Measurements from ENCODE around the genes ZNF469, CYBA and PABPN1L.

DNA sequence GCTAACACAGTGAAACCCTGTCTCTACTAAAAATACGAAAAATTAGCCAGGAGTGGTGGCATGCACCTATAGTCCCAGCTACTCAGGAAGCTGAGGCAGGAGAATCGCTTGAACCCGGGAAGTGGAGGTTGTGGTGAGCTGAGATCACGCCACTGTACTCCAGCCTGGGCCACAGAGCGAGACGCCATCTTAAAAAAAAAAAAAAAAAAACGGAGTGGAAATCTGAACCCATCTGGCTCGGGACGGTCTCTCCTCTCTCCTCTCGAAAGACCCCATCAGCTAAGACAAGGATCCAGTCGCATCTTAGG, 394 bp downstream of the CA5A start:
- RRBS = no CpG with 5 or more reads among the region's 11 CpGs
CAGE:
- cytosol, long polyA plus RNA = no peak
- long polyA plus RNA = no peak
- nucleus, long polyA plus RNA = no peak

DNA sequence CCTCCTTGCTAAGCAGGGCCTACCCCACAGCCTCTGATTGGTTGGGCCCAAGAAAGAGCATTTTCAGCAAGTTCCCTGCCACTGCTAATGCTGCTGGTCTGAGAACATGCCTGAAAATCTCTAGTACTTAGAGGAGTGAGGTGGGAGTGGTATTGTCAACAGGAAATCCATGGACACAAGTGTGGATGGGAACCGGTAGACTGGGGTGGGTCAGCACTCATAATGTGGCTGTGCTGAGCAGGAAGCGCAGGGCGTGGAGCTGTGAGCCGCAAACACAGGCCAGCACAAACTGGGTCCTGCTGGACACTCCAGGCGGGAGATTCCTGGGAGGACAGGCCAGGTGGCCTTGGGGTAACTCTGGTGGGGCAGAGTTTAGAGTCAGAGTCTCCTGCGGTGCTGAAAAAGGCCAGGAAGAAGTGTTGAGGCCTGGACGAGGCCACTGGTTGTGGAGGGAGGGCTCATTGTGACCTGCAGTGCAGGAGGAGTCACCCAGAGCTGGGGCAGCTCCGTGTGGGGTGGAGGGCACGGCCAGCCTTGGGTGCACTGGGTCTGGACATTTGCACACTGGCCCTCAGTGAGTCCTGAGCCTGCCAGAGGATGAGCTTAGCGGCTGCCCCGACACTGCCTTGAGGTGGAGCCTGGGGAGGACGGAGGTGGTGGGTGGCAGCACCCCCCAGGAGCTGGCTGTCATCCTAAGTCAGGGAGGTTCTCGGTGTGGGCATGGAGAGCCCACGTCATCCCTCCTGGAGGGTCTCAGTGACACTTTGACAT, 62.7 kb downstream of the BANP start:
- RRBS = no CpG with 5 or more reads among the region's 14 CpGs
CAGE:
- cytosol, long polyA plus RNA = no peak
- long polyA plus RNA = no peak
- nucleus, long polyA plus RNA = no peak

DNA sequence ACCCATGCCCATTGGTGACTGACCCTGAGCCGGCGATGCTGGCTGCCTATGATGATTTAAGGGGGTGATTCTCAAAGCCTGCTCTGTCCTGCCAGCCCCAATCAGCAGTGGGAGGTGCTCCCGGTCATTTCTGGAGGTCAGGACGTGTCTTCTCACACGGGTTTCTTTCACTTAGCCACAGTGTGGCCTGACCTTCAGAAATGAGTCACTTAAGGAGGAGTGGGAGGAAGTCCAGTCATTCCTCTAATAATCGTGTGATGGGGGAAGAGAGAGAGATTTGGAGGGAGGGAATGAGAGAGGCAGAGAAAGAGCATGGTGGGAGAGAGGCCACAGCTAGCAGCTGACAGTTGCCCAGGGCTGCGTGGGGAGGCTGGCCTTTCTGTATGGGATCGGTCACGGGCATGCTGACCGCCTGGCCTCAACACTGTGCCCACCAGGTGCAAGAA, 142.7 kb upstream of the ZNF469 start:
- RRBS = no CpG with 5 or more reads among the region's 10 CpGs
CAGE:
- cytosol, long polyA plus RNA = no peak
- long polyA plus RNA = no peak
- nucleus, long polyA plus RNA = no peak

- RRBS = 1% methylated on average over 25 of the region's 59 CpGs
CAGE:
- cytosol, long polyA plus RNA = no peak
- long polyA plus RNA = no peak
- nucleus, long polyA plus RNA = start-site peak on the plus strand at chr16:88383153-88383196, 25 and 34 reads in 2 replicates
Measured at GRCh38 chr16:88382726-88383271, at the start of gene ZNF469. Gene ZNF469, plus strand, starts transcription at chr16:88382959.

- RRBS = no CpG with 5 or more reads among the region's 16 CpGs
CAGE:
- cytosol, long polyA plus RNA = no peak
- long polyA plus RNA = no peak
- nucleus, long polyA plus RNA = no peak
Measured at GRCh38 chr16:88467315-88467776, 14.3 kb downstream of the ZFPM1 start.

DNA sequence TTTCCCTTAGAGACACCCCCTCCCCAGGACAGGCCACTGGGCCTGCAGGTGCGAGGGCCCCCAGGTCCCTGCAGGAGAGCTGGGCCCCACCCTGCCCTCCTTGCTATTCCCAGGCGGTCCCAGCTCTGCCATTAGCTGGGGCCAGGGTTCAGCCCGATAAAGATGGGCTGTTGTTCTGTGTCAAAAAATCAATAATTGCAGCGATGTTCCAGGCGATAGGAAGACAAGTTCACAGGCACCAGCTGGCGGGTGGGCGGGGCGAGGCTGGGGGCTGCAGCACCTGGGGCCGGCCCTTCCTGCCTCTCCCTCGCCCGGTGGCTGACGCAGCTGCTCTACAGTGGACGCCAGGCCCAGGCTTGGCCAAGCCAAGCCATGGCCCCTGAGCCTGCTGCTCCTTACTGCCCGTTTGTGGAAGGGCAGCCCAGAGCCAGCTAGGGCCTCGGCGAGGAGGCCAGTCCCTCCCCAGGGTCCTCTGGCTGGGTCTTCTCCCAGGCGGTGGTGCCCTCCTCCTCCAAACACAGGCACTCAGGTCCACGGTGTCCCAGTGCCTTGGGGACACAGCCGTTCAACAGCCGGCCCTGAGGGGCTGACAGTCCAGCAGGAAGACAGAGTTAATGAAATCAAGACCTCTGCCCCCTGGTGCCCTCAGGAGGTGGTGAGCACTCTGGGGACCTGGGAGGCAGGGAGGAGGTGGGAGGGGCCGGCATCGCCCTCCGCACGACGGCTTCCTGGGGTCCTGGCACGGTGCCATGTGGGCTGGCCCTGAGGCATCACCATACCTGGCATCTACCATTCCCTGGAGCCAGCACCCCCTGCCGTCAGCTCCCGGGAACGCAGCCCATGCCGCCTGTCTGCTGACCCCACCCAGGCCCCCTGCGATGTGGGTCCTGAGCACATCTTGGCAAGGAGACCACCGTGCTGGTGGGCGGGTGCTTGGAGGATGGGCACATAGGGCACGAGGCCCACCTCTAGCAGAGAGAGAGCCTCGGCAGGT, 52.1 kb downstream of the ZFPM1 start:
- RRBS = no CpG with 5 or more reads among the region's 35 CpGs
CAGE:
- cytosol, long polyA plus RNA = no peak
- long polyA plus RNA = no peak
- nucleus, long polyA plus RNA = no peak

GRCh38 chr16:88528905-88529364, 41.3 kb upstream of the ZC3H18 start:
- RRBS = 89% methylated on average over 4 of the region's 23 CpGs
CAGE:
- cytosol, long polyA plus RNA = no peak
- long polyA plus RNA = no peak
- nucleus, long polyA plus RNA = no peak

DNA sequence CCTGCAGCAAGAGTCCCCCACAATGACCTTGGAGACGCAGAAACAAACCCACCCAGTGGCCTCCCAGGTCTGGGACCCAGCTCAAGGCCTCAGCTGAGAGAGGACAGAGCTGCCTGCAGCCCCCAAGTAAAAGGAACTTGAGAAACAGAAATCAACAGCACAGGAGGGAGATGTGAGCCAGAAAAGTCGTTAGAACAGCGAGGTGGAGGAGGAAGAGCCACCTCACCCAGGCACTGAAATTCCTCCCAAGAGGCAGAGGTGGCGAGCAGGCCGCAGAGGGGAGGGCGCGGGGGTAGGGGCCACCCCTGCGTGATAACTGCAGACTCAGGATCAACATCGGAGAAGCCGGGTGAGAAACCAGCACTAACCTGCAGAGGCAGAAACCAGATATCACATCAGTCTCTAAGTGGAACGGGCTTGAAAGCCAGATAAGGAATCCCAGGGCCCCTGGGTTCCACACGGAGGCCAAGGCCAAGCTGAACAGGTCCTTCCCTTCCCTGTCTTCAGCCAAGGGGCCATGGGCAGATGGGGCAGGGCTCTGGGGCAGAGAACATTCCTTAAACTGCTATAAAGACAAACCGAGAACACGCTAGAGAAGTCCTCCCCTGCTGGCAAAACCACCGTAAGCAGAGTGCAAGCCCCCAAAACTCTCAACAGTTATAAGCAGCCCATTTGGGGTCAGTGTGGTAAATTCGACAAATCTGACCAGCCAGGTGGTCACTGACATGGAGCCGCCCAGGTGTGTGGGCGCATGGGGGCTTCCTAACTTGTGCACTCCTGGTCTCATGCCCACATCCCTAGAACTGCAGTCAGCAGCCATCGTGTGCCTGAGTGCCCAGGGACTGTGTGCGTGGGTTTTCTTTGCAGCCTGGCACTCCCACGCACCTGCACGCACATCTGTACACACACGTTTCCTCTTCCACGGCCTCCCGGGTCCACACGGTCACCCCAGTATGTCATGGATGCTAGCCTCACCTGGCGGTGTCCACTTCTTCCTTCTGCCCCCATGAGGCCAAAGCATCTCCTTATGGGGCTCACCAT, 39.2 kb upstream of the ZC3H18 start:
- RRBS = no CpG with 5 or more reads among the region's 27 CpGs
CAGE:
- cytosol, long polyA plus RNA = no peak
- long polyA plus RNA = no peak
- nucleus, long polyA plus RNA = no peak

GRCh38 chr16:88646495-88647321, 4.1 kb downstream of the CYBA start:
- RRBS = 87% methylated on average over 5 of the region's 32 CpGs
CAGE:
- cytosol, long polyA plus RNA = no peak
- long polyA plus RNA = no peak
- nucleus, long polyA plus RNA = no peak

DNA sequence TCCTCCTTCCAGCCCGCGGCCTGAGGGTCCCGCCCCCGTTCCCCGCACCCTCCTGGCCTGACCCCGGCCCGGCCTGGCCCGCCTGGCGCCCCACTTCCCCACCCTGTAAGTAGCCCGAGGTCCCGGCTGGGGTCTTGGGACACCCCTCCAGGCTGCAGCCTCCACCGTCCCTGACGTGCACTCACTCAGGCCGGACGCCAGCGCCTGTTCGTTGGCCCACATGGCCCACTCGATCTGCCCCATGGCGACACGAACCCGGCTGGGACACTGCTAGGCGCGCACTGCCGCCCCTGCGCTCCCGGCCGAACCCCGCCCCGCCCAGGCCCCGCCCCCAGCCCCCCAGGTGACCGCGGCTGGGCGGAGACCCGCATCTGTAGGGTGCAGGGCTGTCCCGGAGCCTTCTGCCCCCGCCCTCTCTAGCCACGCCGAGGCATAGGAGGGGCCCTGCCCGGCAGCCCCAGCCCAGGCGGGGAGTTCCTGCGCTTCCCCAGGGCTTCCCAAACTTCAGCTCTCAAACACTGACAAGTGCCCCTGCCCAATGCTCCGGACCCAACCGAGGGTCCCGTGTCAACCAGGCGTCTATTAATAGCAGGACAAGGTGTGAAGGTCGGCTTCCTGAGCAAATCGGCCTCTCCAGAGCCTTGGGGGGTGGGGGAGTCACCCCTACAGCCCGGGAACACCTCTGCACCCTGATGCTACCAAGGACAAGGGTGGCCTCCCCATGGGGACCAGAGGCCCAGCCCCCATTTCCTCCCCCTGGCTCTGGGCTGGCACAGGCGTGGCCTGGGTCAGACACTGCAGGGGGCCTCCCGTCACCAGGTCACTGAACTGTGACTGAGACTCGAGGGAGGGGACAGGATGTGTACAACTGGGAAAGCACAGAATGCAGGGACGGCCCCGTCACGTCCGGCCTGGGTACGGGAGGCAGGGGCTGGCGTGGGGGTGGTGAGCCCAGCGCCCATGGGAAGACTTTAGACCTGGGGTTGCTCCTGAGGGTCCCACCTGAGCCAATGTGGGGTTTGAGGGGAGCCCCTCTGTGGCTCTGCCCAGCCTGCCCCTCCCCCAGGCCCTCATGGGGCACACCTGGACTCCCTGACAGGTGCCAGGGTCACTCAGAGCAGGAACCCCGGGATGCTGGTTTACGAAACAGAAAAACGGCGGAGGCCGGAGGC, at the start of gene CYBA:
CYBA (minus strand) TSS at position 283 of the 1,172 bp plus-strand sequence.
- RRBS = 13% methylated on average over 36 of the region's 63 CpGs
CAGE:
- cytosol, long polyA plus RNA = start-site peak on the minus strand centred at position 286 of the sequence, 52 bp wide, 983 and 2,293 reads in 2 replicates
- long polyA plus RNA = start-site peak on the minus strand centred at position 280 of the sequence, 50 bp wide, 984 and 1,863 reads in 2 replicates
- nucleus, long polyA plus RNA = start-site peak on the minus strand centred at position 286 of the sequence, 51 bp wide, 268 and 48 reads in 2 replicates

GRCh38 chr16:88699218-88699473, 7.1 kb downstream of the RNF166 start:
- RRBS = no CpG with 5 or more reads among the region's 10 CpGs
CAGE:
- cytosol, long polyA plus RNA = no peak
- long polyA plus RNA = no peak
- nucleus, long polyA plus RNA = no peak

GRCh38 chr16:88700804-88701481, 5.3 kb downstream of the RNF166 start:
- RRBS = 18% methylated on average over 17 of the region's 35 CpGs
CAGE:
- cytosol, long polyA plus RNA = no peak
- long polyA plus RNA = no peak
- nucleus, long polyA plus RNA = no peak

- RRBS = 93% methylated on average over 3 of the region's 15 CpGs
CAGE:
- cytosol, long polyA plus RNA = no peak
- long polyA plus RNA = no peak
- nucleus, long polyA plus RNA = no peak
Measured at GRCh38 chr16:88764912-88765682, 19.9 kb downstream of the PIEZO1 start.

GRCh38 chr16:88767945-88768958, 16.8 kb downstream of the PIEZO1 start:
- RRBS = 65% methylated on average over 4 of the region's 35 CpGs
CAGE:
- cytosol, long polyA plus RNA = no peak
- long polyA plus RNA = no peak
- nucleus, long polyA plus RNA = no peak

DNA sequence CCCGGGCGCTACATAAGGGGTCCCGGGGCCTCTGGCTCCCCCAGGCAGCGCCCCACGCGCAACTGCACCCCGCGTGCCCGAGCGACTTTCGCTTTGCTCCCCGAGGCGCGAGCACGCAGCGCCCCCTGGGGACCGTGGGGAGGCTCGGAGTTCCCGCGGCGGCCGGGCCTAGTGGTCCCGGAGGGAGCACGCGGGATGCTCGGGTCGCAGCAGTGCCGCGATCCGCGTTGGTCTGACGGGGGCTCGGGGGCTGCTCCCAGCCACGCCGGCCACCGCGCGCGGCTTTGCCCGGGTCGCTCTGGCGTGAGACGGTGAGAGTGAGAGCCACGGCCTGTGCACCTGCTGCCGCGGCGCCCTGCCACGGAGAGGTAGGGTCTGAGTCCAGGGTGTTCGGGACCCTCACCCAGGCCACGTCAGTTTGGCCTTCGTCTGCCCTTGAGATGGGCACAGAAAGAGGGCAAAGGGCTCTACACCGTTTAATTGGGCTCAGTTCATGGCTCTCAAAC, 537 bp upstream of the PIEZO1 start:
- RRBS = 4% methylated on average over 10 of the region's 52 CpGs
CAGE:
- cytosol, long polyA plus RNA = no peak
- long polyA plus RNA = no peak
- nucleus, long polyA plus RNA = no peak

DNA sequence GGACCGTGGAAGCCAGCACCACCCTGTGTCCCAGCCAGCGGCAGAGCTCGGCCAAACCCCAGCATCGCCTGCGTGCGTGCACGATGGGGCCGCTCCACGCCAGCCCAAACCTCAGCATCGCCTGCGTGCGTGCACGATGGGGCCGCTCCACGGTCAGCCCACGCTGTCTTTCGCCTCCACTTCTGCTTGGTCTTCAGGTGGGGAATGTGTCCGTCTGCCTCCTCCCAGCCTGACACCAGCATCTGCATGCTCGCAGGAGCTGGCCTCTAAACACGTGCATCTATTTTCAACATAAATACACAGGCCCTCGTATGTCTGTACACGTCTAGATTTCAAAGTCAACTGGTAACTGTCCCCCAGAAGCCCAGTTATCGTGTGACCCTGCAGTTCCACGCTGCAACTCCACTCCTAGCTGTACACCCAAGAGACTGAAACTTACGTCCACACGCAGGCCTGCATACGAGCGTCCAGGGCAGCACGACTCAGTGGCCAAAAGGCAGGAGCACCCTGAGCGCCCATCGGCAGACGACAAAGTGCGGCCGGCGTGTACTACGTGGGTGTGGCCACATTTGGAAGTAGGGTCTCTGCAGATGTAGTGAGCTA, 13.7 kb downstream of the GALNS start:
- RRBS = no CpG with 5 or more reads among the region's 36 CpGs
CAGE:
- cytosol, long polyA plus RNA = no peak
- long polyA plus RNA = no peak
- nucleus, long polyA plus RNA = no peak

GRCh38 chr16:88853265-88853905, 3.4 kb downstream of the GALNS start:
- RRBS = 92% methylated on average over 1 of the region's 17 CpGs
CAGE:
- cytosol, long polyA plus RNA = no peak
- long polyA plus RNA = no peak
- nucleus, long polyA plus RNA = no peak

- RRBS = 48% methylated on average over 3 of the region's 45 CpGs
CAGE:
- cytosol, long polyA plus RNA = no peak
- long polyA plus RNA = no peak
- nucleus, long polyA plus RNA = no peak
Measured at GRCh38 chr16:88855860-88856658, 688 bp downstream of the GALNS start.

GRCh38 chr16:88857638-88858226, 805 bp downstream of the TRAPPC2L start:
- RRBS = no CpG with 5 or more reads among the region's 12 CpGs
CAGE:
- cytosol, long polyA plus RNA = no peak
- long polyA plus RNA = no peak
- nucleus, long polyA plus RNA = no peak

DNA sequence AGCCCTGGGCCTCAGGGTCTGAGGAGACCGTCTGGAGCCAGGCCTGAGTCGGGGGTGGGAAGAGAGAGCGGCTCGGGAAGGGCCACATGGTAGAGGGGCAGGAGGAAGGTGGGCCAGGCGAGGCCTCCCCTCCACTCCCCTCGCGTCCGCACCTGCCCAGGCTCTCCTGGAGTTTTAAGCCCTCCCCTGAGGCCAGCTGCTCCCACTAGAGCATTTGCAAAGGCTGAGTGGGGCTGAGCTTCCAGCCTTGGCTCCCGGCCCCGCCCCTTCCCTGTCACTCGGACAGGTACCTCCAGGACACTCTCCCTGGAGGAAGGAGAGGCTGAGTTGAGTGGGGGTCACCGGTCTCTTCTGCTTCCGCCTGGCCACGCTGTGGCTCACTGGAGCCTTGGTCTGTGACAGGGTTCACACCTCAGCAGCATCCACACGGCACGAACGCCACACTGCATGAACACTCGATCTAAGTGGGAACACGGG, at the start of gene PABPN1L:
PABPN1L (minus strand) TSS at position 142 of the 477 bp plus-strand sequence.
- RRBS = 92% methylated on average over 1 of the region's 19 CpGs
CAGE:
- cytosol, long polyA plus RNA = no peak
- long polyA plus RNA = no peak
- nucleus, long polyA plus RNA = no peak